Placental epithelial cell (primary cell): ENCODE measurements around a stretch of chr6.

DNA sequence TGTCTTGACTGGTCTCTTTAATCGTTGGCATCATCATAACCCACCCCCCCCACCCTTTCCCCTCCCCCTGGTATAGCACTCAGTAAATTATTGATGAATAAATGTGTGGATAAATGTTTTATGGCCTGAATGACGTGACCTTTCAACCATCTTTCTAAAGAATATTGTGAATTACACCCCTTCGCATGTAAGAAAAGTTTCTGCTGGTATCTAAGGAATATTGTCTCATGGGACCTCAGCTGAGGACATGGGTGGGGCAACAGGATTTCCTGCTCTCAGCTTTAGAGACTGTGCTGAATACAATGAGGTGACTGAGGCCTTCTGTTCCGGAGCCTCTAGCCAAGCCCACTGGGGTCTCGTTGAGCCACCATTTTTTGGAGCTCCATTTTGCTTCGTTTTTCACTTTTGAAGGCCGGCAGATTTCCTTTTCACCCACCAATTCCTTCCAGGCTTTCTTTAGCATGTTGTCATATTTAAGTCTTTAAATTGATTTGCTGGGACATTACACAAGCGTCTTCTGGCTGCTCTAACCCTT lies 124.3 kb upstream of the NEDD9 start:
- CAGE, long polyA plus RNA, result no peak

GRCh38 chr6:11381318-11382097 lies 149.0 kb upstream of the NEDD9 start:
- CAGE, long polyA plus RNA, result no peak

- CAGE, long polyA plus RNA, result no peak
Measured at GRCh38 chr6:11389477-11390594, 147.7 kb upstream of the TMEM170B start.

DNA sequence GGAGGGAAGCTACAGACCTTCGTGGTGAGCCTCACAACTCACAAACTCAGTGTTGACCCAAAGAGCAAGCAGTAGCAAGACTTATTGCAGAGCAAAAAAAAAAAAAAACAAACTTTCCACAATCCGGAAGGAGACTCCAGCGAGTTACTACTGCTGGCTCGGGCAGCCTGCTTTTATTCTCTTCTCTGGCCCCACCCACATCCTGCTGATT lies 135.7 kb upstream of the TMEM170B start:
- CAGE, long polyA plus RNA, result no peak

DNA sequence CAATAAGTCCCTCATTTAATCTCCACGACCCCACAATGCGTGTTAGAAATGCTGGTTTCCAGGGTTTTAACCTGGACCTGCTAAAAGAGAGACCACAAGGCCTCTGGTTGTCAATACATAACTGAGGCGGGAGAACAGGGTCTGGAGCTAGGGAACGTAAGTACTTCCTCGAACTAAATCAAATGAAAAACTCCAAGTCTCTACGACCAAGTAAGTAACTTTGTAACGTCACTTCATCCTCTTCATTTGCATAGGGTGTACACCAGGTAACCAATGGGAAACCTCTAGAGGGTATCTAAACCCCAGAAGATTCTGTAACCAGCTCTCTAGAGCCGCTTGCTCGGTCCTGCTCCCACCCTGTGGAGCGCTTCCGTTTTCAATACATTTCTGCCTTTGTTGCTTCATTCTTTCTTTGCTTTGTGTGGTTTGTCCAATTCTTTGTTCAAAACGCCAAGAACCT lies 133.5 kb upstream of the TMEM170B start:
- CAGE, long polyA plus RNA, result no peak

DNA sequence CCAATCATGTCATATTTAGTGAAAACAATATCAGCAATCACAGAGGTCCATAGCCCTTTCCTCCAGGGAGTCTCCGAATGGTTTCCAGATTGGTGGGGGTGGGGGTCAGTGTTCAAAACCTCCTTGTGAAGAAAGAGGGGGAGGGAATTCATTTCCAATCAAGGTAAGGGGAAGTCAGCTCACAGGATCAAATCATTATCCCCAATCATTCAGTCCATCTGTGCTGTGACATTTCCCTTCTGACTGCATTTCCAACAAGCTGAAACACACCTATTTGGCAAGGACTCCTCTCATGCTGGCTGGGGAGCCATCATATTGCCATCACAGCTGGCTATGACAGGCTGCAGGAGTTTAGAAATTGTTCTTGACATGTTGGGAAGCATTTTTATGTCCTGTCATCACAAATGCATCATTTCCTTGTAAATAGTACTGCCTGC lies 114.0 kb upstream of the TMEM170B start:
- CAGE, long polyA plus RNA, result no peak

DNA sequence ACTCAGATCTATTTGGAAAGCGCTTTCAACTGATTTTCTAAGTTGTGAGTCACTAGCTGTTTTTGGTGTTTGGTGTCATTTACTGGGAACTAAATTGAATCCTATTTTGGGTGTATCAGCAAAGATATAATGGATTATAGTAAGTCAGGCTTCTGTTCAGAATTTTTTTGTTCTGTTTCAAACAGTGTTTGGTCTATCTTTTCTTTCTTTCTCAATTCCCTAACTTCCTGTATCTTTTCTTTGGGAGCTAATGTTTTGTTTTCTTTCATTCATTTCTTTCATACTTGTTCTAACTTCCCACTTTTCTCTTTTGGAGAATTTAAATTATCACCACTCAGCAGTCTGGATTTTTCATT lies 104.4 kb upstream of the TMEM170B start:
- CAGE, long polyA plus RNA, result no peak

GRCh38 chr6:11451979-11452546 lies 85.5 kb upstream of the TMEM170B start:
- CAGE, long polyA plus RNA, result no peak

- CAGE, long polyA plus RNA, result no peak
Measured at GRCh38 chr6:11538778-11539059, 1.2 kb downstream of the TMEM170B start.

GRCh38 chr6:11650781-11651113 lies 113.2 kb downstream of the TMEM170B start:
- CAGE, long polyA plus RNA, result no peak

DNA sequence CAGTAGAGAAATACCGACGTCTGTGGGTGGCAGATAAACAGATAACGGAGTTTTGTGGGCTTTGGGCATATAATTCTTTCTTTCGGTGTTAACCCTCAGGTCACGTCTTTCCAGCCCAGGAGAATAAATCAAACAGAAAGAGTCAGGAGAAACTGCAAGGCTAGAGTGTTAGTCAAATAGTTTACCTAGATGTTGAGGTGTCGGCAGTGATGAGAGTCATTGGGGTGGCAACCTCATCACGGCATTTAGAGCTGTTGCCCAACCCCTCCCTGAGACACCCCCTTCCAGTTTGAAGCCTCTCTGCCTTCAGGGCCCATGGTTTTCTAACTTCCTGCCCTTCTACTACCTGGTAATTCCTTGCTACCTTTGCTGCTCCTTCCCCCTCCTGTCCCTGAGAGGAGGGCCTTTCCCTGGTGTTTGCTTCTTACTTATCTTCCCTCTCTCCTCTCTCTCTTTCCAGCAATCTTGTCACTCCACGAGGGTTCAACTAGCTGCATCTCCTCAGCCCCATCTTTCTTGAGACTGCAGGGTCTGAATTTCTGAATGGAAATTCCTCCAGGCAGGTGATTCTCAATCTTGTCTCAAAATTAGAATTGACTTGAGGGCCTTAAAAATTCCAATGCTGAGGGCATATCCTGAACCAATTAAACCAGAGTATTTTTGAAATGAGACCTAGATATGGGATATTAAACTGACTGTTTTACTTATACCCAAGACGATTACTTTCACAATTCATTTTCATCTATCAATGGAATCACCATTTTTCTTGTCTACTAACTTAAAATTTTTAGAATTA lies 49.3 kb downstream of the ADTRP start:
- CAGE, long polyA plus RNA, result no peak

DNA sequence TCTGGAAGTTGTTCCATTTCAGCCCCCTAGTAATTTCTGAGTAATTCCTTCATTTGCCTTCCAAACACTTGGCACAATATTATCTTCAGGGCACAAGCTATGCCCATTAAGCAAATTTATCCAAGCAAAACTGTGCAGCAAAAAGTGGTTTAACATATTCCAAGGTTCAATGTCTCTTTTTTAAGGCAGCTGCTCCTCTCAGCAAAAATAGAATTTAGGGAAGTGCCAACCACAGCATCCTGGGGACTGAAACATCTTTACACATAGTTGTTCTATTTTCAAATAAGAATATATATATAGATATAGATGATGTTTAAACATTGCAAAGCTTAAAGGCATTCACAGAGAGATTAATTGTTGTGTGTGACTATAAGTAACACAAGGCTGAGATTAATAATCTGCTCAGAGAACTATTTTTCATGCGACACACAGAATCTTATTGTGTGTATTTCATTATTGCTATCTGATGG lies 75.2 kb upstream of the ADTRP start:
- CAGE, long polyA plus RNA, result no peak

DNA sequence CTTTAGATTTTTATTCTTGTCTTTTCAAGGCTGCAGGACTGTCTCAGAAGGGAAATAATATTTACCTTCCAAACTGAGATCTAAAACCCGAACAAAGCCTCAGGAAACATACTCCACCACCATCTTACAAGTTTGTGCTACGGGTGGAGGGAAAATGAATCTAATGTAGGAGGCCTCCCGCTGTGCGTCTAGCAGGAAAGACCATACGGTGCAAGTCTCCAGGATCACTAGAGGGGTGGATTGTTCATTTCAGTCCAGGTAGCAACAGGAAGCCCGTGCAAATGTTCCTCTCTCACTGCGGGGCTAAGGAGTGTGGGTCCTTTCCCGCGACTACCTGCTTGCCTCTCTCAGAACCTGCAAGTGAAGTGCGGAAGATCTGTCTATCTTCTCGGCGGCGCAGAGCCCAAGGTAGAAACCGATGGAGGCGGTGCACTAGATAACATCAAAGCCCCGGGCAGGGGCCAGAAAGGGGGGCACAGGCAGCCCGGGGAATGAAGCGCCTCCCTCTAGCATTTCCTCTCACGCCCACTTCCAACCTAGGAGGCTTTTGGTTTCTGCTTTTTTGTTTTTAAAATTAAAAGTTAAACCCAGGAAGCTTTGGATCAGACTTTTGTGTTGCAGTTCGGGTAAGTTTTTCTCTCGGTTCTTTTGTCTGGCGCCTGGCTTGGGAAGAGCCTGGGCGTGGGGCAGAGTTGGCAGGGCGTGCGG lies 3.7 kb upstream of the HIVEP1 start:
- CAGE, long polyA plus RNA, result no peak

DNA sequence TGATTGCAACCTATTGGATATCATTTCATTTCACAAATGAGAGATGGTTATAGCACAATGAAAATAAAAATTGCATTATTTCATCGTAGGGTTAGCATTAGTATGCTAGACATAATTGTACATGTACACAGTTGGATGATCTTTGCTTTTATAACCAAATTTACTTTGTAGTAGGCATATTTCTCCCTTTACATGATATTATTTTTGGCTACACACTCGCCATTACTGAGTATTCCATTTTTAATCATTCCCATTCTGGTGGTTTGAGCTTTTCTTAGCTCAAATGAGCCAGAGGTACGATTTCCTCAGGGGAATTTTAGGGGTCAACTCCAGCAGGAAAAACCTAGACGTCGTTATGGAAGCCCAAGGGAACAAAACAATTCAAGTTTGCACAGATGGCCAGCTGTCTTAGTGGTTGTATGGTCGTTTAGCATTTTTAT lies 2.0 kb upstream of the HIVEP1 start:
- CAGE, long polyA plus RNA, result no peak

GRCh38 chr6:12011314-12012252 lies 529 bp upstream of the HIVEP1 start:
- CAGE, long polyA plus RNA, result no peak

DNA sequence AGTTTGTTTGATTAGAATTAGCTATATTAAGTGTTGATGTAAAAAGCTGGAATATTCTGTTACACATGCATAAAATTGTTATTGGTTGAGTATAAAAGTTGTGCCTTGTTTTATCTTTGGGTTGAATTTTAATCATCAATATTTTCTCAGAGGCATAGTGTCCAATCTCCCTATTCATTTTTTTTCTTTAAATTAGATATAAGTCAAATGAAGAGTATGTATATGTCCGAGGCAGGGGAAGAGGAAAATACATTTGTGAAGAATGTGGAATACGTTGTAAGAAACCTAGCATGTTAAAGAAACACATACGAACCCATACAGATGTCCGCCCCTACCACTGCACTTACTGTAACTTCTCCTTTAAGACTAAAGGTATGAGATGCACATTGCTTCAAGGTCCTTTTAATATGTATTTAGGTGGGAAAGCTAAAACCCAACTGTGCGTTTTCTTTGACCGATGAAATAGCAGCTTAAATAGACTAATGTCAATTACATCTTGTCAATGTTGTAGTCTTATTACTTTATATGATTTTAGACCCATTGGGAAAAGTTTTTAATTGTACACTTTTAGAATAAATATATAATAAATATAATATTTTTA lies 118.6 kb downstream of the HIVEP1 start:
- CAGE, long polyA plus RNA, result no peak

DNA sequence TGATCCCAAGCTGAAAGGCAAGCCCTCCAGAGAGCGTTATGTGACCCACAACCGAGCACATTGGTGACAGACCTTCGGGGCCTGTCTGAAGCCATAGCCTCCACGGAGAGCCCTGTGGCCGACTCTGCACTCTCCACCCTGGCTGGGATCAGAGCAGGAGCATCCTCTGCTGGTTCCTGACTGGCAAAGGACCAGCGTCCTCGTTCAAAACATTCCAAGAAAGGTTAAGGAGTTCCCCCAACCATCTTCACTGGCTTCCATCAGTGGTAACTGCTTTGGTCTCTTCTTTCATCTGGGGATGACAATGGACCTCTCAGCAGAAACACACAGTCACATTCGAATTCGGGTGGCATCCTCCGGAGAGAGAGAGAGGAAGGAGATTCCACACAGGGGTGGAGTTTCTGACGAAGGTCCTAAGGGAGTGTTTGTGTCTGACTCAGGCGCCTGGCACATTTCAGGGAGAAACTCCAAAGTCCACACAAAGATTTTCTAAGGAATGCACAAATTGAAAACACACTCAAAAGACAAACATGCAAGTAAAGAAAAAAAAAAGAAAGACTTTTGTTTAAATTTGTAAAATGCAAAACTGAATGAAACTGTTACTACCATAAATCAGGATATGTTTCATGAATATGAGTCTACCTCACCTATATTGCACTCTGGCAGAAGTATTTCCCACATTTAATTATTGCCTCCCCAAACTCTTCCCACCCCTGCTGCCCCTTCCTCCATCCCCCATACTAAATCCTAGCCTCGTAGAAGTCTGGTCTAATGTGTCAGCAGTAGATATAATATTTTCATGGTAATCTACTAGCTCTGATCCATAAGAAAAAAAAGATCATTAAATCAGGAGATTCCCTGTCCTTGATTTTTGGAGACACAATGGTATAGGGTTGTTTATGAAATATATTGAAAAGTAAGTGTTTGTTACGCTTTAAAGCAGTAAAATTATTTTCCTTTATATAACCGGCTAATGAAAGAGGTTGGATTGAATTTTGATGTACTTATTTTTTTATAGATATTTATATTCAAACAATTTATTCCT lies 6.2 kb downstream of the EDN1 start:
- CAGE, long polyA plus RNA, result no peak

- CAGE, long polyA plus RNA, result no peak
Measured at GRCh38 chr6:12483524-12484361, 193.6 kb downstream of the EDN1 start.

- CAGE, long polyA plus RNA, result no peak
Measured at GRCh38 chr6:13260704-13261341, 67.5 kb downstream of the TBC1D7 start.

- CAGE, long polyA plus RNA, result no peak
Measured at GRCh38 chr6:13354122-13355022, 26.0 kb upstream of the TBC1D7 start.